GM19240 (cell line): ENCODE data around the genes ZFYVE21 and ASPG.

- RRBS: no CpG with 5 or more reads among the region's 9 CpGs
Measured at GRCh38 chr14:103336921-103337551, 3.0 kb downstream of the EIF5 start.

- RRBS: no CpG with 5 or more reads among the region's 6 CpGs
Measured at GRCh38 chr14:103346218-103346736, 12.2 kb downstream of the EIF5 start.

GRCh38 chr14:103498051-103498621, 24.5 kb downstream of the CKB start:
- RRBS: no CpG with 5 or more reads among the region's 5 CpGs

GRCh38 chr14:103521993-103522569, 549 bp downstream of the CKB start:
- RRBS: 4% methylated on average over 25 of the region's 69 CpGs

- RRBS: no CpG with 5 or more reads among the region's 21 CpGs
Measured at GRCh38 chr14:103532960-103533866, 4.2 kb downstream of the TRMT61A start.

GRCh38 chr14:103606898-103607995, 21.8 kb upstream of the KLC1 start:
- RRBS: 4% methylated on average over 5 of the region's 39 CpGs

DNA sequence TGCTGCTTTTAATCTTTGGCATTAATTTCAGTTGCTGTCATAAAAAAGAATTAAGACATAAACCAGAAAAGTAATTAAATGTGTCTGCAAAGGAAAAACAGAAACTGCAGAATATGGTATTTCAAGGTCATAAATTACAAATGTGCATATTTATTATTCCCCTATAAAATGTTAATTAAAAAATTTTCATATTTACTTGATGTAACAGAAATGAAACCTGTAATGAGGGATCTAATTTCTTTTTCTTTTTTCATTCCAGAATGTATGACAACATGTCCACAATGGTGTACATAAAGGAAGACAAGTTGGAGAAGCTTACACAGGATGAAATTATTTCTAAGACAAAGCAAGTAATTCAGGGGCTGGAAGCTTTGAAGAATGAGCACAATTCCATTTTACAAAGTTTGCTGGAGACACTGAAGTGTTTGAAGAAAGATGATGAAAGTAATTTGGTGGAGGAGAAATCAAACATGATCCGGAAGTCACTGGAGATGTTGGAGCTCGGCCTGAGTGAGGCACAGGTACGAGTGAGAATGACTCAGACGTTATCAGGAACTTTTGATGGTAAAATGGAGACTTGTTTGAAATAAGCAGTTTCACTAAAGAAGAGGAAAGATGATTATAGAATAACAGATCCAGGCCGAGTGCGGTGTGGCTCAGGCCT, 25.4 kb downstream of the KLC1 start:
- RRBS: no CpG with 5 or more reads among the region's 6 CpGs

DNA sequence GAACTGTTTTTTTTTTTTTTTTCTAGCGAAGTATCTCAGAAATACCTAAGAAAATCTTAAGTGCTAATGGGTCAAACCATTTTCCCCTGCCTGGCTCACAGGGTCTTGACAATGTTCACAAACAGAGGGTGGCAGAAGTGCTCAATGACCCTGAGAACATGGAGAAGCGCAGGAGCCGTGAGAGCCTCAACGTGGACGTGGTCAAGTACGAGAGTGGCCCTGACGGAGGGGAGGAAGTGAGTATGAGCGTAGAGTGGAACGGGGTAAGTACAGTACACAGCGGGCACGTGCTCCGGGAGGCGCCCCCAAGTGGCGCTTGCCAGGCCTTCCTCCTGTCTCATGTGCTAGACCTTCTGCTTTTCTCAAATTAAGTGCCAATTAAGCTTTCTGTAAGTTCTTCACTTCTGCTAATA, 36.0 kb downstream of the XRCC3 start:
- RRBS: no CpG with 5 or more reads among the region's 14 CpGs

- RRBS: 97% methylated on average over 10 of the region's 24 CpGs
Measured at GRCh38 chr14:103693522-103694087, 21.6 kb downstream of the XRCC3 start.

- RRBS: no CpG with 5 or more reads among the region's 36 CpGs
Measured at GRCh38 chr14:103695901-103697141, 18.9 kb downstream of the XRCC3 start.

- RRBS: 0% methylated on average over 3 of the region's 67 CpGs
Measured at GRCh38 chr14:103715583-103716057, at the start of gene ZFYVE21. Gene ZFYVE21 (plus strand): TSS chr14:103715810.

- RRBS: no CpG with 5 or more reads among the region's 23 CpGs
Measured at GRCh38 chr14:103722906-103723734, 7.5 kb downstream of the ZFYVE21 start.

GRCh38 chr14:103728419-103729184, 13.0 kb downstream of the ZFYVE21 start:
- RRBS: 100% methylated on average over 2 of the region's 22 CpGs

DNA sequence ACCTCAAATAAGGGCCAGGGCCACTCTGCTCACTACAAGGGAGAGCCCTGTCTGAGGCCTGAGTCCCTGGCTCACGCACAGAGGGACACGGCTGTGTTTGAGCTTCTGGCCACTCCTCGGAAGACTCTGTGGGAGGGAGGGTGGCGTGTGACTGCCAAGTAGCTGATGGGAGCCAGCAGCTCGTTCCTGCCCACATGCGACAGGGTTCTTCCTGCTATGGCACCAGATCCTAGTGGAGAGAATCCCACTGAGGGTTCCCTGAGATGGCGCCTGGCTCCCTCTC, 23.5 kb downstream of the ZFYVE21 start:
- RRBS: no CpG with 5 or more reads among the region's 7 CpGs

GRCh38 chr14:103742050-103742531, 26.5 kb downstream of the ZFYVE21 start:
- RRBS: no CpG with 5 or more reads among the region's 8 CpGs

DNA sequence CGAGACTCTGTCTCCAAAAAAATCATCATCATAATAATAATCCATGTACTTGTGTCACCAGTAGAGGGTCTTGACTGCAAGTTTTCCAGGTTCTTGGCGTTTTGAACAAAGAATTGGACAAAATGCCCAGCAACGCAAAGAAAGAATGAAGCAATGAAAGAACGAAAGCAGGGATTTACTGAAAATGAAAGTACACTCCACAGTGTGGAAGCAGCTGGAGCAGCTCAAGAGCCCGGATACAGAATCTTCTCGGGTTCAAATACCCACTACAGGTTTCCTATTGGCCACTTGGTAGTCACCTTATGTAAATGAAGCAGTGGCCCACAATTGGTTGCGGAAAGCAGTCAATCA, 14.9 kb upstream of the PPP1R13B start:
- RRBS: no CpG with 5 or more reads among the region's 7 CpGs

DNA sequence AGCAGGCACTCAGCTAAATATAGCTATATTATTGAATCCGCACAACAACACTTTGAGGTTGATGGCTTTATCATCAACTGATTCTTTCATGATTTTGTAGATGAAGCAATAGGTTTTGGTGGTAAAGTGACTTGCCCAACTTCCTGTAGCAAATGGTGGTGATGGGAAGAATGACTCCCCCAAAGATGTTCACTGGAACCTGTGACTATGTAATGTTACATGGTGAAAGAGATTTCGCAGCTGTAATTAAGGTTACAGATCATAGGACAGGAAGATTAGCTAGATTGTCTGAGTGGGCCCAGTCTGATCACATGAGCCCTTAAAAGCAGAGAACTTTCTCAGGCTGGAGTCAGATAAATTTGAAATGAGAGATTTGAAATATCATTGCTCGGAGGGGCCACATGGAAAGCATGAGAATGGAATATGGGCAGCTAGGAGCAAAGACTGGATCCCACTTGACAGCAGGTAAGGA, 3.3 kb downstream of the TDRD9 start:
- RRBS: no CpG with 5 or more reads among the region's 3 CpGs

DNA sequence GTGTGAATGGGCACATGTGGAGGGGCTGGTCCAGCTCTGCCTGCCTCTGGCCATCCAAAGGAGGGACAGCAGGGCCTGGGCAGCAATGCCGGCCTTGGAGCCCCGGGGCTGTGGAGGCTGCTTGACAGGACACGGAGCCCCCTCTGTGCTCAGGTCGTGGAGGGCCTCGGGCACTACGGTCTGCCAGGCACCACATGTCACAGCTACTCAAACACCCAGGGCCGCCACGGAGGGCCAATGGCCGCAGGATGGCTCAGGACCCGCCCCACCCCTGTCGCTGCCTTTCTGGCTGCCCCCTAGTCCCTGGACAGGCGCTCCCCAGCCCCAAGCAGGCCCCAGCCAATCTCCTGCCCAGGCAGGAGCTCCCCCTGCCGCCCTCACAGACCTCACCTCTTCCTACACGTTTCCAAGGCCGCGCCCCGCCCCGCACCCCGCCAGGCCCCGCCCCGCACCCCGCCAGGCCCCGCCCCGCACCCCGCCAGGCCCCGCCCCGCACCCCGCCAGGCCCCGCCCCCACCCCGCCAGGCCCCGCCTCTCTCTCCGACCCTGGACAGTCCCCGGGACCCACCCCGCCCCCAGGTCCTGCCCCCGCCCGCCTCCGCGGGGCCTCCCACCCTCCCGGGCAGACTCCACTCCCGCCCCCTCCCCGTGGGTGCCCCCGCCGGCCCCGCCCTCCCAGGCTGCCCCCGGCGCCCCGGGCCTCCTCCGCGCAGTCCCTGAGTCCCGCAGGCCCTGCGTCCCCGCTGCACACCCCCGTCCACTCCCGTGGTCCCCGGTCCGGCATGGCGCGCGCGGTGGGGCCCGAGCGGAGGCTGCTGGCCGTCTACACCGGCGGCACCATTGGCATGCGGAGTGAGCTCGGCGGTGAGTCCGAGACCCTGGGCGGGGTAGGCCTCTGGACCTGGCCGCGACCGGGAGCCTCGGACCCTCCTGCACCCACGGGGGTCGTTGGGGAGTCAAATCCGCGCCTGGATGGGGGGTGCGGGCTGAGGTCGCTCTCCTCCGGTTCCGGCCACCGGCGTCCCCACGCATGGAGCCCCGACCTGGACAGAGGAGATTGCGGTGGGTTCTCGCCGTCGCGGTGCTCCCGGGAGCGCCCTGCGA, at the start of gene ASPG:
Gene ASPG, plus strand, starts transcription at position 712 of the 1,104 bp plus-strand sequence.
- RRBS: 43% methylated on average over 52 of the region's 94 CpGs

DNA sequence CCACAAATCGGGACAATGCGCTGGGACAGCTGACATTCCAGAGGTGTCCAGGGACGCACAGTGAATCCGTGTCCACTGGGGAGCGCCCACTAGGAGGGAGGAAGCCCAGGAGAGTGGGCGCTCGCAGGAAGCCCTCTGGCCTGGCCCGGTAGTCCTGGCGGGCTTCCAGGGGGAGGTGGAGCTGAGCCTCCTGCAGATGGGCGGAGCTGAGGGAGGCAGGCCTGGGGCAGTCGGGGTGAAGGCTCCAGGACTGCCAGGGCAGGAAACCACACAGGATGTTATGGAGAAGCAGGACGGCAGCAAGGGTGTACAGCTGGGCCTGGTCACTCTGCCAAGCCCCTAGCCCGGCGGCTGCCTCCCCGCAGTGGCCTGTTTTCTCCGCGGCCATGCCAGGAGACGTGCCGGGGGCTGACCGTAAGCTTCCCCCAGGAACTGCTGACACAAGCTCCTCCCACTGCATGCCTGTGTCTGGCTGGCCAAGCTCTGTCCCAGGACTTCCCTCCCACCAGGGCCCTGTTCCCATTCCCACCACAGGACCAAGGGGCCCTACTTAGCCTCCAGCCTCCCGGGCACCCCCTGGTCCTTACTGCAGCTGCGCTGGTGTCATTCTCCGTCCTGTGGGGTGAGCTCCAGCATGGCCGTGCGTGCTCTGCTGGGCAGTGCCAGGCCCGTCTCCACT, 143.4 kb upstream of the C14orf180 start:
- RRBS: 11% methylated on average over 7 of the region's 26 CpGs

- RRBS: no CpG with 5 or more reads among the region's 27 CpGs
Measured at GRCh38 chr14:104581985-104582691, 2.6 kb downstream of the C14orf180 start.